B cell (primary cell): ENCODE data around the genes DSG2 and INO80C.

DNA sequence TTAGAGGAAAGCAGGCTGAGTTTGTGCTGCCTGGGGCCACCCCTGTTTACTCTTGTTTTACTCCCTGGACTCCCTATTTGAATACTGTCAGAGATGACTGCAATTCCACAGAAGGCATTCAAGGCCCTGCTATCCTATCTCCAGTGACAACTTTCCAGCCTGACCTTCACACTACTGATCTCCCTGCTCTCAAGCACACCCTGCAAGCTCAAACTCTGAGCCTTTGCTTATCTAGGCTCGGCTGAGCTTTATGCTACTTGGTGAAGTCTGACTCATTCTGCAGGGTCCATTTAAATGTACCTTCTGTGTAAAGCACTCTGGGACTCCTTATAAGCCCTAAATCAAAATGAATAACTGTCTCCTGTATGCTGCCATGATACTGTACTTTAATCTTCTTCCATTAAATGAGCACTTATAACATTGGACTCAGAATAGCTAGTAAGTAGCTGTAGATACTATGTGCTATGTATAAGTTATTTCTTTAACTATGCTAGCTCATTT, 39.3 kb upstream of the DSG1 start:
- PRO-cap: no peak
- CAGE, long polyA plus RNA: no peak

- PRO-cap: no peak
- CAGE, long polyA plus RNA: no peak
Observed at GRCh38 chr18:31497784-31498908, at the start of gene DSG2. TSS of gene DSG2 (plus strand) at chr18:31498177.

- PRO-cap: no peak
- CAGE, long polyA plus RNA: no peak
Observed at GRCh38 chr18:31685746-31686157, 1.4 kb upstream of the B4GALT6 start.

- PRO-cap: no peak
- CAGE, long polyA plus RNA: no peak
Observed at GRCh38 chr18:31982948-31983591, 35.6 kb upstream of the RNF125 start.

DNA sequence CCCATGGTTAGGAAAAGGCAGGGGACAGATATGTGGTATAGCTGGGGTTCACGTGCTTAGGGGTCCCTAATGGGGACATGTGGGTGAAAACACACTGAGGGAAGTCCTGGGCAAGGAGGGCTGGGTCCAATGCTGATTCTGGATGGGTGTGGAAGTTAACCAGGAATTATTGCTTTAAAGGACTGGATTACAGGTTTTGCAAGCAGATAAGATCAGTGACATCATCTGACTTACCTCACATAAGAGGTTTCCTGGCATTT, 31.2 kb downstream of the RNF125 start:
- PRO-cap: no peak
- CAGE, long polyA plus RNA: no peak

- PRO-cap: no peak
- CAGE, long polyA plus RNA: no peak
Observed at GRCh38 chr18:32286890-32288229, 97.5 kb downstream of the MEP1B start.

DNA sequence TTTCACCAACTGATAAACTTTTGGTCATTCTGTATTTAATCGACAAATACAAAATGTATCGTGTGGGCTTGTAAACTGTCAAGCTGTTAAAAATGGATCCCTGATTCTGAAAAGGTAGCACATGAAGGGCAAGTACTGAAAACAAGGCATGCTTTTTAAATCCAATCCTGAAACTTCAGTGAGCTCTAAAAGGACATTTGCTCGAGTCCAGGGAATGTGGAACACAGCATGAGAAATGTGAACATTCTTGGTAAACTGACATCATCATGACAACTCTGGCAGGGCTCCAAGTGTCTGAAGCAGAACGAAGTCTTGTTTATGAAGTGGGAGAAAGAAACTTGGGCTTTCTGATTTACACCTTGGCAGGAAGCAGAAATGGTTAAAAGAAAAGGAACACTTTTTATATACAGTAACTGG, 121.0 kb downstream of the GAREM1 start:
- PRO-cap: no peak
- CAGE, long polyA plus RNA: no peak

GRCh38 chr18:32909828-32910268, 137.0 kb upstream of the KLHL14 start:
- PRO-cap: no peak
- CAGE, long polyA plus RNA: no peak

GRCh38 chr18:34330805-34331327, 106.2 kb upstream of the NOL4 start:
- PRO-cap: no peak
- CAGE, long polyA plus RNA: no peak

DNA sequence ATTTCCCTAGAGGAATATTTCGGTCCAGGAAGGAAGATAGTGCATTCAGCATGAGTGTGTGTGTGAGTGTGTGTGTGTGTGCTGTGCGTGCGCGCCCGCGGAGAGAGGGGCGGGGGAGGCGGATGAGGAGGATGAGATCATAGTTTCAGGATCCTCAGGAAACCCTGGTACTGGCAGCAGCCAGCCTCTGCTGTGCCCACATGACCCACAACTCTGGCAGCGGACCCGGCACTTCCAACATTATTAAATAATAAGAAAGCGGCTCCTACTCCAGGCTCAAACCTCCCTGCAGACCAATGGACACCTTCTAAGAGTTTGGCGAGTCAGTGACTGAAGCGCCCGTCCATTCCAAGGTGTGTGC, 217.0 kb upstream of the DTNA start:
- PRO-cap: no peak
- CAGE, long polyA plus RNA: no peak

DNA sequence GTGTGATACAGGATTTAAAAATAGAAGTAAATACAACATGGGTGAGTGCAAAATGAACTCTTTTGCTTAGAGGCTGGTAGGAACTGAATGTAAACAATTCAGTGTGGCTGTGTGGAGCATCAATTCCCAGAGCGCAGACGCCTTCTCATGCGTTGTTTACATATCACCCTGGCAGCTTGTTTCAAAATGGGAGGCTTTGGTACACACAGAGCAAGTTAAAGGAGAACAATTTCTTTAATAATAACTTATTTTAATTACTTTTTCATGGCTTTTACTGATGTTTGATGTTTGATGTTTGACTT, 916 bp downstream of the DTNA start:
- PRO-cap: no peak
- CAGE, long polyA plus RNA: no peak

DNA sequence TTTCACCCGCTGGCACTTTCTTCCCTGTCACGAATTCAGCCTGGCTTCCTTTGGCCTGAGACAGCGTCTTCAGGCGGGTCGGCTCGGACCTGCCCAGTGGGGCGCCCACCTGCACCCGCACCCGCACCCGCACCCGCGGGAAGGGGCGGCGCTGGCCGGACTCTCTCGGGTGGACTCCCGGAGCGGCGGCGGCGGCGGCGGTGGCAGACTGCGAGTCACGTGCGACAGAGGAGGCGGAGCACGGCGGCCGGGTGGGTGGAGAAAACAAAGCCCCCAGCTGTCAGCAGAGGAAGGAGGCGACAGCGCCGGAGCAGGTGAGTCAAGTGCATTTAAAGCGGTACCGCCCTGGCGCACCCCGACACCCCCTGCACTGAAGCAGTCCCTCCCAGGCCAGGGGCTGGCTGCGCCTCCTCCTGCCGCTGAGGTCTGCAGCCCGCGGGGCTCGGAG, 64.4 kb upstream of the MAPRE2 start:
- PRO-cap: bidirectional peak, plus-strand start at position 290 of the sequence, minus-strand start at position 177 of the sequence
- CAGE, long polyA plus RNA: no peak

DNA sequence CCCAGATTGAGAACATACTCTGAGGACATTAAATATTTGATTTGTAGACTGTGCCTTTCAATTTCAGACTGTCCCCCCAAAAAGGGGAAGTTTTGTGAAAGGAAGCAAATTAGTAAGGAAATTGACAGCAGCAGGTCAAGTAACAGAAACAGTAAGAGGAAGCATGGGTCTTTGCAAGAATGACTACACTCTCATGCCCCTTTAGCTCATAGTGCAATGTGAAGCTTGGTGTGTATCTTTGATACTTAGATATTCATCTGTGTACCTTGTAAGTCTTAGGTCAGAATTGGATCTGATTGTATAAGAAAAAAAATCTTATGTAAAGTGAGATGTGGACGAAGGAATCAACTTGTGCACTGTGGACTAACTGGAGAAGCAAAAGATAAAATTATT, 2.1 kb upstream of the MAPRE2 start:
- PRO-cap: no peak
- CAGE, long polyA plus RNA: no peak

GRCh38 chr18:35110688-35111301, 69.6 kb downstream of the MAPRE2 start:
- PRO-cap: no peak
- CAGE, long polyA plus RNA: no peak

DNA sequence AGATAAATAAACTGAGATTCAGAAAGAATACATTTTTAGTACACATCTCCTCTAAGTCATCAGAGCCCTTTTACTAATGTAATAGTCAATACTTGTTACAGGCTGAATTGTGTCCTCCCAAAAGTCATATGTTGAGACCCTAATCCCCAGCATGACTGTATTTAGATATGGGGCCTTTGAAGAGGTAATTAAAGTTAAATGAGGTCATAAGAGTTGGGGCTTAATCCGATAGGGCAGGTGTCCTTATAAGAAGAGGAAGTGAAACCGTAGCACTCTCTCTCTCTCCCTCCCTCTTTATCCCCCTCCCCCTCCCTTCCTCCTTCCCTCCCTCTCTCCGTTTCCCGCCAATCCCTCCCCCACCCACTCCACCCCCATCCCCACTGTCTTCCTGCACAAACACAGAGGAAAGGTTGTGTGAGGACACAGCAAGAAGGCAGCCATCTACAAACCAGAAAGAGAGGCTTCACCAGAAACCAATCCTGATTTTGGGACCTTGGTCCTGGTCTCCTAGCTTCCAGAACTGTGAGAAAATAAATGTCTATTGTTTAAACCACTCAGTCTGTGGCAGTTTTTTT, 66.6 kb upstream of the ZNF397 start:
- PRO-cap: unidirectional peak, minus-strand start at position 157 of the sequence
- CAGE, long polyA plus RNA: no peak

- PRO-cap: no peak
- CAGE, long polyA plus RNA: no peak
Observed at GRCh38 chr18:35477922-35478980, 19.5 kb downstream of the INO80C start.

GRCh38 chr18:35497469-35498468, at the start of gene INO80C:
TSS of gene INO80C (minus strand) at chr18:35497960.
- PRO-cap: bidirectional peak, plus-strand start at chr18:35497707, minus-strand start at chr18:35497599; bidirectional peak, plus-strand start at chr18:35498014, minus-strand start at chr18:35497960
- CAGE, long polyA plus RNA: start-site peak on the minus strand at chr18:35497909-35497964, 433 and 833 reads in 2 replicates

DNA sequence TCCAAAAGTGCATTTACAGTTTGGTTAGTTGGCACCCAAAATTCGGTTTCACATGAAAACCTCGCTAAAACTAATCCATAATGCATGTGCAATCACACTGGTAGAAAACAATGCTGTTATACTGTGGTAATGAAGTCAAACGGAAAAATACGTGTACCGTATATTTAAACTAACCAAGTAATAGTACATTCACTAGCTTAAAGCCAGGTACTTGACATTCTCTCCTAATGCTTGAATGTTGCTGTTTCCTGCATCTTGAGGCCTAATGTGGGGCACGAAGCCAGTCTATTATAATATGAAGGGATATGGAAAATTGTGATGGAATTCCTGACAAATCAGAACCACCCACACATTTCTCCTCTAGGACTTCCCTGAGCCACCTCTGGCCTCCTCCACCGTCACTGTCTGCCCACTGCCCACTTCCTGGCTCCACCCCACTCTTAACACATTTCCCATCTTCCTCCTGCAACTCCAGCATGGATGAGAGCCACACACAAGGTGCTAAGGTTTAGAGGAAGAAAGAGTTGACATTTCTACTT, 18.9 kb upstream of the INO80C start:
- PRO-cap: no peak
- CAGE, long polyA plus RNA: no peak

DNA sequence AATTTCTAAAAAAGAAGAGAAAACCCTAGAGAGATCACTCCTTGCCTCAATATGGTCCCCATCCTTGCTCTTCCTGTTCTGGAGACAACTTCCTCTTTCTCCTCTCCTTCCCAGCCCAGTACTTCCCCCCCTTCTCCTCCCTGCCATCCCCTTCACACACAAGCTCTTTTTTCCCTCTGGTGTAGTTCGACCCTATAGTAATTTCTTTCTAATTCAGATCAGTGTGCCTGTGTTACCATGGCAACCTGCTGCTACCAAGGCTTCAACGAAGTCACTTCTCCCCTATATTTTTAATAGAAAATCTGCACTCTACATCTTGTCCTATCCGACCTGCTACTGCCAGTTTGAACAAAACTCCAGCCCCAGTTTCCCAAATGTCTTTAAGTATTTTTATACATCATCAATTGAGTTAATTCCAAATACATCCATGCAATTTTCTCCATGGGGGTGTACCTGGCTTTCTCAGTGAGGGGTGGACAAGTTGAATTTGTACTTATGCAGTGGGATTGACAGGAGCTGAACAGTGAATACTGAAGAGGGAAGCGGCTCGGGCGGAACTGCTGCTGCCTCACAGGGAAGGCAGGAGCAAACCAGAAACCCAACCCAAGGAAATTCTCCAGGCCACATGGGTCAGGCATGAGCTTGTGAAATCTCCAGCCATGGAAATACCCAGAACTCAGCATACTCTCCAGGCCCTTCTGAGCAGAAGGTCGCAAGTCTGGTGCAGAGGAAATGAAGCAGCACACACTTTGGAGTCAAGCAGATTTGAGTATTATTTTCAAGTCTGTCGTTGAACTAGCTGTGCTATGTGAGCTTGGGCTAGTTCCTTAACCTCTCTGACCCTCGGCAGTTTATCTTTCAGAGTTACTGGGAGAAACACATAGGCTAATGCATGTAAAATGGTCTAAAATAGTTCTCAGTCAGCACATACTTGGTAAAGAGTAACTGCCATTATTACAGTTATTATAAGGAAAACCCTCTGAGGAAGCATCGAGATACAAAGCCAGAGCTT, 26.4 kb upstream of the INO80C start:
- PRO-cap: no peak
- CAGE, long polyA plus RNA: no peak

DNA sequence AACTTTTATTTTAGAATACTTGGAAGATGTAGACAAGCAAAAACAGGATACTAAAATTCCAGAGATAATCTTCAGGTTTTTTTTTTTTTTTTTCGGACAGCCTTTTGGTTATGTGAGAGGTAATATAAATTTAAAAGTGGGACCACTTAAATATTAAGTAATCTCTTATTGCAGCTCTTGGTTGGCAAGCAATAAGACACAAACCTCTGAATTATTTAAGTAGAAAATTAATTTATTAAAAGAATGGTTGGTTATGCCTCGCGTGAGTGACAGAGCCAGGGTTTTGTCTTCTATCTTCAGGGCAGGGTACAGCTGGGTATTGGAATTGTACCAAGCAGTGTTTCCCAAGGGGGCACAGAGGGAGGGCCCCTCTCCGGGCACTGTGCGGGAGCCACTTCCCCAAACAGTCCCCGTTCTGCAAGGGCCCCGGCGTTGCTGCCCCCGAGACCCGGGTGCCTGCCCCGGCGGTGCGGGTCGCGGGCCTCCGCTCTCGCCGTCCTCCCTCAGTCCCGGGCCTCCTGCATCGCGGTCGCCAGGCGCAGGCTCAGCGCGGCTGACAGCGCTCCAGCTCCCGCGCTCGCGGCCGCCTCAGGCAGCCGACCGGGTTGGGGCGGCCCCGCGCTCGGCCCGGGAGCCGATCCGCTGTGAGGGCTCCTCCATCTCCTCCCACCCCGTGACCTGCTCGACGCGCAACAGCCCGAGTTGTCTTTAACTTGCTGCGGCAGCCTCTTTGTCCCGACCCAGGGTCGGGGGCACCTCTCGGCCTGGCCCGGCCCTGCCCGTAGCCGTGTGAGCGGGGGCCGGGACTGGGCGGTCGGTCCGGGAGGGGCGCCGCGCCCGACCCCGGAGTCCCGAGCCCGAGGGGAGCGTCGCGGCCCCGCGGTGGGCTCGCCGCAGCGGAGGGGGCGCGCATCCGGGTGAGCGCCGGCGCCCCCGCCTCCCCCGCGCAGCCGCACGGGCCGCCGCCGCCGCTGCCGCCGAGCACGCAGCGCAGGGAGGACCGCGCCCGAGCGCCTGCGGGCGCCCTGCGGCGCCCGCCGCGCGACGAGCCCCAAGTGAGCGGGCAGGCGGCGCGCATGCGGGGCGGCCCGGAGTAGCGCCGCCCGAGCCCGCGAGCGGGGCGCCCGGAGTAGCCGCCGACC, 652 bp upstream of the GALNT1 start:
- PRO-cap: unidirectional peak, plus-strand start at position 406 of the sequence; unidirectional peak, plus-strand start at position 506 of the sequence; bidirectional peak, plus-strand start at position 727 of the sequence, minus-strand start at position 680 of the sequence; bidirectional peak, plus-strand start outside the sequence, minus-strand start at position 1,100 of the sequence
- CAGE, long polyA plus RNA: no peak